ENCODE measurements around a stretch of chr5.

DNA sequence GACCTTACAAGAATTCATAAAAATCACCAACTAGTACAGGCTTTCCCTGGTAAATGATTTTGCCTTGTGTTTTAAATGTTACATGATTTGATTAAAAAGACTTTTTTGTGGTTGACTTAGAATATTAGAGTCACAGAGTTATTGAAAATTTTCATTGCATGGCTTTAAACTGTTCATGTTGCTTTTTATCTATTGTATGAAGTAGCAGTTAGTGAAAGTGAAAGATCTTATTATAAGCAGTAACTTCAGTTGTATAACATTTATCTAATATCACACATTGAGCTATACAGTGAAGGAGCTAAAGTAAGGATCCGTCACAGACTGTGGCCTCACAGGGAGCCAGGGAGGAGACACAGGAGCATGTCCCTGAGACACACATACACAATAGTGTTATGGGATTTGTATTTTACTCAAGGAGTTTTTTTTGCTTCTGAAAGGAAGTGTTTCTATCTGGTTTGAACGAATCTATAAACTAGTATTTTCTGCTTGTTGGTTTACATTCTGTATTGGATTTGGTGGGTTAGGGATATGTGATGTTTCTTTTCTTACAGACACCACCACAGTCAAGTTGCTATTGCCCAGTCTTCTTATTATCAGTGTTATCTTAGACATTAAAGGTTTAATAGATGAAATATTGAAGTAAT, 34.1 kb downstream of the LMNB1 start:
- PRO-cap, 3 experiments: no peak in any of the 3 experiments

GRCh38 chr5:127011805-127012456, 18.4 kb downstream of the MARCHF3 start:
- PRO-cap, 3 experiments: no peak in any of the 3 experiments

DNA sequence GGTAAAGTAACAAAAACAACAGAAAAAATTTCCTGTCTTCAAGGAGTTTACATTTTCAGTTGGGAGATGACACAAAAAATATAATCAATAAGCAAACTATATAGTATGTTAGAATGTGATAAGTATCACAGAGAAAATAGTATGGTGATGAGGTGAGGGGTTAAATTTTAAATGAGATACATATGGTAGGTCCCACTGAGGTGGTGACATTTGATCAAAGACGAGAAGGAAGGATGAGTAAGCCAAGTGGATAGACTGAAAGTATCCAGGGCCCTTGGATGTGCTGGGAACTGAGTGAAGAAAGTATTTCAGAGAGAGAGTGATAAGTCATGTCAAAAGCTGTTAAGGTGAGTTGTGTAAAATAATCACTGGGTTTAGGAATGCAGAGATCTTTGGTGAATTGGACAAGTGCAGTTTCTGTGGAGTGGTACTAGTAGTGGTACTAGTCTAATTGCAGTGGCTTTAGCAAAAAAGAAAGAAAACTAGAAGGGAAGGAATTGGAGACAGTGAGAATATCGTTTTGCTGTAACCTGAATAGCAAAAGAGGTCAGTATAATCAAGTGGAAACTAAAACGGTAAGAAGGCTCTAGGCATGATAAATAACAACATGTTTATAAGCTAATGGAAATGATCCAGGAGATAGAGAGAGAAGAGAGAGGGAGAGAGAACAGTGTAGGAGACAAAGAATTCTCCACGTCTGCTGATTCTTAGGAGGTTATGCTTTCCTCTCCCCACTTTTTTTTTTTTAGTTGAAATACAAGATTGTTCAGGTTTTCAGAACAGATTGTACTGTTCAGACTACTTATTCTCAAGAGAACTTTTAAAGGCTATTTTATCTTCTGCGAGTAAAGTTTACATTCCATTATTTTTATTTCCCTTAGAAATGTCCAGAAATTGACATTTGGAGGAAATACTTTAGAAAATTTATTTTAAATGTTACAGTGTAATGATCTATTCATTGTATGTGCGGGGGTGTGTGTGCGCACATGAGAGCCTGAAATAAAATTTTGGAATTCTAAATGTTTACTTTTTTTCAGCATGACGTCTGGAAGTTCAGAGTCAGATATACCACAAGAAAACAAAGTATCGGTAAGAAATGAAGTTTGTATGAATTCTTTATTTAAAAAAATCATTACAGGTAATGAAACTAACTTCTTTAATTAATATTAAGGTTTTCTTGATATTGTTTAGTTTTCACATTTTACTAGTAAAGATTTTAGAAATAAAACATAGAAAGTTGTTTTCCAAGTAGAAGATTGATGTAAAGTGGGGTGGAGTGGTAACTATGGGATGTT, 3.9 kb downstream of the CCDC192 start:
- PRO-cap, 3 experiments: peak in 1 of 3 experiments; most common minus-strand start position 702 of the sequence (in 1)

- PRO-cap, 3 experiments: no peak in any of the 3 experiments
These were observed 7.0 kb downstream of the SLC12A2 start for GRCh38 chr5:128090338-128091192.

- PRO-cap, 3 experiments: no peak in any of the 3 experiments
These were observed 30.9 kb downstream of the SLC12A2 start for GRCh38 chr5:128114373-128114863.

DNA sequence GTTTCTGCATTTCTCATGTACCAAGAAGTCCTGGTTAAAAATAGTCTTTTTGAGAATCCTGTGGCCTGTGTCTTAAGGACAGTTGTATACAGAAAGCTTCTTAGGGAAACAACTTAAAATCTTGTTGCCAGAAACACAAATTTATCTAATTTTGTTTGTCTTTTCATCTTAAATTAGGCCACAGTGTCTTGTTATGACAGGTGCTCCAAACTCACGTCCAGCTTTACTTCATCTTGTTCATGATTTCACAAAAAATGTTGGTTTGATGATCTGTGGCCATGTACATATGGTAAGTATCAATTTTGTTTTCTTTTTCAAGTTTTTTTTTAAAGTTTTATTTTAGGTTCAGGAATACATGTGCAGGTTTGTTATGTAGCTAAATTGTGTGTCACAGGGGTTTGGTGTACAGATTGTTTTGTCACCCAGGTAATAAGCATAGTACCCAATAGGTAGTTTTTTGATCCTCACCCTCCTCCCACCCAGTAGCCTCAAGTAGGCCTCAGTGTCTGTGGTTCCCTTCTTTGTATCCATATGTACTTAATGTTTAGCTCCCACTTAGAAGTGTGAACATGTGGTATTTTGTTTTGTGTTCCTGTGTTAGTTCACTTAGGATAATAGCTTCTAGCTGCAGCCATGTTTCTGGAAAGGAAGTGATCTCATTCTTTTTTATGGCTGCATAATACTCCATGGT, 74.5 kb downstream of the SLC12A2 start:
- PRO-cap, 3 experiments: no peak in any of the 3 experiments

DNA sequence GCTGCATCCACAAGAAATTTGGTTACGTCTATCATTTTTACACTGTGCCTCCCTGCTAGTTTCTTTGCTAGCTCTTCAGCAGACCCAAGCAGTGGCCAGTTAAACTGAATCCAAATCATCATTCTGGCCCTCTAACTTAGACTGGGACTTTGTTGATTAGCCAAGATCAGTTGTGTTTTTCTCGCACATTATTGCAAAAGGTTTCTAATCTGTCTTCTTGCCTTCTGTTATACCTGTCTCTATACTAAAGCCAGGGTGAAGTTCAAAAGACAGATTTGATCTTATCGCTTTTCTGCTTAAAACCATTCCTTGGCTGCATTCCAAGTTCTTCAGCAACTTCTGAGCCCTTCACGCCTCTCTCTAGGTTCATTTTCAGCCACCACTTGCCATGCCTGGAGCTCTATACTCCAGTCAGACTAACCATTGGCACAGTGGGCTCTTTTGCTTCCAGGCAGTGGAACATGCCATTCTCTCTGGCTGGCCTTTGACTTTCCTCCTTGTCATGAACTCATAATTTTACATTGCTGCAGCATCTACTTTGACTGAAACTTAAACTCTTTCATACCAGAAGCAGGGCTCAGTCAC, 114.3 kb downstream of the SLC12A2 start:
- PRO-cap, 3 experiments: no peak in any of the 3 experiments

- PRO-cap, 3 experiments: no peak in any of the 3 experiments
These were observed 175.4 kb downstream of the SLC12A2 start for GRCh38 chr5:128258805-128259540.

GRCh38 chr5:128920626-128921370, 44.5 kb upstream of the SLC27A6 start:
- PRO-cap, 3 experiments: no peak in any of the 3 experiments

DNA sequence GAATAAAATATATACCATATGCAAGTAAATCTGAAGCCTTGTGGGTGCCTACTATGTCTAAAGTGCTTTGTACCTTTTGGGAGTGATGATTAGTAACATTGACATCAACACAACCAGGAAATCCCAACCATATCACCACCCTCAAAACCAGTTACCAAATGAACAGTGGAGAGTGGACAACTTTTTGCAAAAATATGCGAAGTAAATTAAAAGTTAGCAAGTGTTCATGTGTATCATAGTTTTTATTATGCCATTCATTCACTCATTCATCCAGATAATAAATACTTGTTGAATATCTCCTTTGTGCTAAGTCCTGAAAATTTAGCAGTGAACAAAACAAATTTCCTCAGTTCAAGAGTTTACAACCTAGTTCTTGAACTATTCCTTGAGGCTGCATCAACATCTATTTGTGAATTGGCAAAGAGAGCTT, 11.7 kb downstream of the SLC27A6 start:
- PRO-cap, 3 experiments: no peak in any of the 3 experiments

GRCh38 chr5:129113552-129114183, 19.1 kb downstream of the ISOC1 start:
- PRO-cap, 3 experiments: no peak in any of the 3 experiments

GRCh38 chr5:129766486-129766877, 18.6 kb downstream of the MINAR2 start:
- PRO-cap, 3 experiments: no peak in any of the 3 experiments

DNA sequence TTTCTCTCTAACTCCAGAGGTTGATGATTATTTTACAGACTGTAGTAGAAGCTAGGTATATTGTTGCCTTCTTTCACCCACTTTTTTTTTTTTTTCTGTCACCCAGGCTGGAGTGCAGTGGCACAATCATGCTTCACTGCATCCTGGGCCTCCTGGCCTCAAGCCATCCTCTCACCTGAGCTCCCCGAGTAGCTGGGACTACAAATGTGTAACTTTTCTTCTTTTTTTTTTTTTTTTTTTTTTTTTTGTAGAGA, 96.2 kb downstream of the CHSY3 start:
- PRO-cap, 3 experiments: no peak in any of the 3 experiments

GRCh38 chr5:130818048-130818466, 347.0 kb downstream of the HINT1 start:
- PRO-cap, 3 experiments: no peak in any of the 3 experiments

- PRO-cap, 3 experiments: no peak in any of the 3 experiments
These were observed 54.0 kb upstream of the RAPGEF6 start for GRCh38 chr5:131688569-131689853.

GRCh38 chr5:131728784-131729299, 68.0 kb downstream of the FNIP1 start:
- PRO-cap, 3 experiments: no peak in any of the 3 experiments

DNA sequence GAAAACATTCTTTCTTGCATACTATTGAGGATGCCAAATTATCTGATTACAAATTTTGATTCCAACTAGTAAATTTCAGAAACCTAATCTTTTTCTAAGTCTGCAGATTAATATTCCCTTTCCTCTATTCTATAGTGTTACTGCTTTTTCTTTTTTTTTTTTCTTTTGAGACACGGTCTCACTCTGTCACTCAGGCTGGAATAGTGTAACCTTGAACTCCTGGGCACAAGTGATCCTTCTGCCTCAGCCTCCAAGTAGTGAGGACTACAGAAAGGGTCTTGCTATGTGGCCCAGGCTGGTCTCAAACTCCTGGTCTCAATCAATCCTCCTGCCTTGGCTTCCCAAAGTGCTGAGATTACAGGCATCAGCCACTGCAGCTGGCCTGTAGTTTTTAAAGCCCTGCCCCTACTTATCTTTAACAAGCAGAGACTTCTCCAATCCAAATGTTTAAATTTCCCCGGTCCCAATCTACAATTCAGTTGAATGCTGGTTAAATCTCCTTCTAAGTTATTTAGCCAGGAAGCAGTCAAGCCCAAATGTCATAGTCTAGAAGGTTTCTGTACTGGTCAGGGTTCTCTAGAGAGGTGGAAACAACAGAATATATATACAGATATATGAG, 30.7 kb downstream of the FNIP1 start:
- PRO-cap, 3 experiments: no peak in any of the 3 experiments

GRCh38 chr5:131789539-131790280, 7.1 kb downstream of the FNIP1 start:
- PRO-cap, 3 experiments: no peak in any of the 3 experiments

DNA sequence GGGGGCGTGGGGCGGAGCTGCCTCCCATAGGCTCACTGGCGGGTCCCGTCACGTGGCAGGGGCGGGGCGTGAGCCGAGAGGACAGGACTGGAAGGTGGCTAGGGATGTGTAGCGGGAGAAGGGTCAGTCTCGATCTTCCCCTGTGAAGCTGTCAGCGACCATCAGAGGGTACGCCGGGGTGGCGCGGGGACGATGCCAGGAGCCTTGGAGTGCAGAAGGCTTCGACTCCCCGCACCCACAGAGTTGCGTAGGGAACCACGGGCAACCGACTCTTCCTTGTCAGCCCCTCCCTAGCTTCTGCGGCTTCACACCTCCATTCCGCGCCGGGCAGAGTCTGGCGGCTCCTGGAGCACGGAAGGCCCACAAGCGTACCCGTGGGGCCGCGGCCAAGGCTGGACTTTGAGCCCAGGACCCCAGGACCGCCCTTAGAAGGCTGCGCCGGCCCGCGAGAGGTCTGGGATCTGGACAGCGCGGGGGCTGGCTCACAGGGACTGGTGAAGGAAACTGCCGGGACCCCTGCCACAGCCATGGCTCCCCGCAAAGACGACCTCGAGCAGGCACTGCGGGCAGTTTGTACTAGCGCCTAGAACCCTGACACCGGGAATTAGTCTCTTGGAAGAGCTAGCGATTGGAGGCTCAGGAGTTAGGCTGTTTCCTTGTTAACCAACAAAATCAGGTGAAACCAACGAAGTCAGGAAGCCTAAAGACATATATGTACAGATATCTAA, 485 bp upstream of the FNIP1 start:
- PRO-cap, 3 experiments: peak in 3 of 3 experiments; most common plus-strand start position 126 of the sequence (in 2); most common minus-strand start position 493 of the sequence (in 1)

- PRO-cap, 3 experiments: no peak in any of the 3 experiments
These were observed 28.0 kb downstream of the ACSL6 start for GRCh38 chr5:131983455-131983932.